SK-MEL-5 (cell line): ENCODE data around the genes ZNF260, ZNF790, ZNF383, ZNF793, C19orf33 and YIF1B.

DNA sequence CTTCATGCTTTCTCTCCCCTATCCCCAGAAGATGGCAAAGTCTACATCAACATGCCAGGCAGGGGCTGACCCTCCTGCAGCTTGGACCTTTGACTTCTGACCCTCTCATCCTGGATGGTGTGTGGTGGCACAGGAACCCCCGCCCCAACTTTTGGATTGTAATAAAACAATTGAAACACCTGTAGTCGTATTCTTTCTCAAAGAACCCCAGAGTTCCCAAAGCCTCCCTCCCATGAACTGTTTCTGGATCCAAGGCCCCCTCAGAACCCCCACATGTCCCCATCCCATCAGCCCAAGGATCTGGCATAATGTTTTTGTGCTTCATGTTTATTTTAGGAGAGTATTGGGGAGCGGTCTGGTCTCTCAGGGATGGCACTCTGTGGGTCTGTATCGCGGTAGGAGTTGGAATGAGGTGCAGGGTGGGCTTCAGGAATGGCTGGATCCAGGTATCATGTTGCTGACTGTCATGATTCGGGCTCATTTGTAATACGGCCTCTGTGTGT is 1.8 kb downstream of the HCST start:
RAMPAGE:
- cytosol, long total RNA = no peak
- long total RNA = no peak
- nucleus, long total RNA = no peak

DNA sequence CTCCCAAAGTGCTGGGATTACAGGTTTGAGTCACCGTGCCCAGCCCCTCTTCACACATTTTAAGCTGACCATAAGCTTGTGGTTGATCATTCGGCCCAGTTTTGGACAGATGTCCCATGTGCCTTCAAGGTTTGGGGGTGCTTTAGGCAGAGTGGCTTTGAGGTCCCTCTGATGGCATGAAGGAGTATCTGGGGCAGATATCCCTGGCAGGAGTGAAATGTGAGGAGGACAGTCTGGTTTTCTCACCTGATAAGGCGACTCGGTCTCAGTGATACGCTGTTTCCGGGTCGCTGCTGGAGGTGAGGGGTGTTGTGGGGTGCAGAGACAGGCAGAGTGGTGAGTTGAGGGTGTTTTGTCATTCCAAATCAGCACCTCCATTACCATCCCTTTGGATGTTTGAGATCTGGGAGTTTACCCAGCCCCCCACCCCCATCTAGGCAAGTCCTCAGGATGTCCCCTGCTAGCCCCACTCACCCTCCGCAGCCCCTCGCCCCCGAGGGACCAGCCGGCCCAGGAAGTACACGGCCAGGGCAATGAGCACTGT is 1.1 kb downstream of the TYROBP start:
RAMPAGE:
- cytosol, long total RNA = no peak
- long total RNA = no peak
- nucleus, long total RNA = no peak

GRCh38 chr19:35937050-35937632 is 967 bp downstream of the LRFN3 start:
RAMPAGE:
- cytosol, long total RNA = no peak
- long total RNA = no peak
- nucleus, long total RNA = no peak

RAMPAGE:
- cytosol, long total RNA = no peak
- long total RNA = no peak
- nucleus, long total RNA = no peak
Observed at GRCh38 chr19:36266401-36266991, 51.6 kb downstream of the ZNF146 start.

DNA sequence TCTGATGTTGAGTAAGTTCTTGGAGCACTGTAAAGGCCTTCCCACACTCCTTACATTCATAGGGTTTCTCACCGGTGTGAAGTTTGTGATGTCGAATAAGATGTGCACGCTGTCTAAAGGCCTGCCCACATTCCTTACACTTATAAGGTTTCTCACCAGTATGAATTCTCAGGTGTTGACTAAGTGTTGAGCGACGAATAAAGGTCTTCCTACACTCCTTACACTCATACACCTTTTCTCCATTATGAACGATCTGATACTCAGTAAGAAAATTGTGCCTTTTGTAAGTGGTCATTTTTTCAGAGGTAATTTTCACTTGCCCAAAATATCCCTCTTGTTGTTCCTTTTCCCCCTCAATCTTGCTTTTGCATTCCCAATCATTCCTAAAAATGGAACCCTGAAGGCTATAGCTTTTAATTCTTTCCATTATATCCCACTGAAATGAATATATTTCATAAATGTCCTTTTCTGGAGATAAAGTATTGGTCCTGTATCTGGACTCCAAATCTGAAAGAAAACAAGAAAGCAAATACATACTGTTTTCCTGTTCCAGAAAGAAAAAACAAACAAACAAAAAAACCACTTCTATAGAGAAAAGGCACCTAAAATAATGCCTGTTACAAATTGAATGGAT is 37.8 kb downstream of the ZFP14 start:
RAMPAGE:
- cytosol, long total RNA = no peak
- long total RNA = no peak
- nucleus, long total RNA = no peak

GRCh38 chr19:36527712-36529084 is at the start of gene ZNF260:
Gene ZNF260, minus strand, starts transcription at chr19:36528271.
RAMPAGE:
- cytosol, long total RNA = start-site peak on the minus strand at chr19:36528238-36528270, 43 and 157 reads in 2 replicates
- long total RNA = start-site peak on the minus strand at chr19:36528241-36528265, 70 and 42 reads in 2 replicates
- nucleus, long total RNA = no peak

GRCh38 chr19:36529204-36529568 is 1.1 kb upstream of the ZNF260 start:
RAMPAGE:
- cytosol, long total RNA = no peak
- long total RNA = no peak
- nucleus, long total RNA = no peak

RAMPAGE:
- cytosol, long total RNA = start-site peak on the minus strand at chr19:36838360-36838390, 39 and 32 reads in 2 replicates
- long total RNA = start-site peak on the minus strand at chr19:36838370-36838390, 18 and 24 reads in 2 replicates
- nucleus, long total RNA = start-site peak on the minus strand at chr19:36838327-36838398, 19 and 5 reads in 2 replicates
Observed at GRCh38 chr19:36838224-36839094, at the start of gene ZNF790. Gene ZNF790, minus strand, starts transcription at chr19:36838387.

DNA sequence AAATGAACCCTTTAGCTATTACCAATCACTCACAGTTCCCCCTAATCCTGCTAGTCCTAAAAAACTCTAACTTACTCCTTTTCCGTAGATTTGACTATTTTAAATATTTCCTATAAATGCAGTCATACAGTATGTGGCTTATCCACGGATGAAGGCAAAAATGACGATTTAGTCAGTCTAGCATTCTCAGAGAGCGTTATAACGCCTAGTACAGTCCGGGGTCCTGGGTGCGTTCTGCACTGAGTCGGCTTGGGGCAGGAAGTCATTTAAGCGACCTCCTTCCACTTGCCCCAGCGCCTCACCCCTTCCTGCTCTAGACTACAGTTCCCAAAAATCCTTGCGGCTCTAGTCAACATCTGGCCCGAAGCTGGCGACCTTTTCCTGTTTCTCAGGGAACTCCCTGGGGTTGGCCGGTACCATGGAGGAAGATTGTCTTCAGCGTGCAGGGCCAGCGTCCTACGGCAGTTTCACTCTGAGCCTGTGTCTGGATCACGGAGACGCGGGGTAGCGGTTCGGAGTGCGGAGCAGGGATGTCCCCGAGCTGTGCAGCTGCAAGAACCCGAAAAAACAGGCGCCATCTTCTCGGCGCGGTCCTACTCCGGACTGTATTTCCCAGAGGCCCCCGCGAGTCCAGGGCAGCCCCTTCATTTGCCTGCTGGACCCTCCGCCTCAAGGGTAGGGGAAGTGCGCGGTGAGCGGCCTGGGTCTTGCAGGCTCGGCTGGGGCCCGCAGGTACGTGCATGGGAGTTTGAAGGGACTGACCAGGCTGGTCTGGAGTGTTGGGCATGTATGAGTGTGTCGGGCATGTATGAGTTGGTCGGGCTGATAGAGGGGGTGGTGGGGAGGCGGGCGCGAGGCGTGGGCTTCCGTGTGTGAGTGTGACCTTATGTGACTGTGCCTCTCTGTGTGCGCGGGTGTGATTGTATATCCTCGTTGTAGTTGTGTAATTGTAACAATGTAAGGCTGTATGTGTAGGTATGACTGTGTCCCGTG is at the start of gene ZNF383:
TSS of gene ZNF383 (plus strand) at position 672 of the 993 bp plus-strand sequence.
RAMPAGE:
- cytosol, long total RNA = start-site peak on the plus strand centred at position 670 of the sequence, 86 bp wide, 77 and 80 reads in 2 replicates
- long total RNA = start-site peak on the plus strand centred at position 677 of the sequence, 56 bp wide, 42 and 78 reads in 2 replicates
- nucleus, long total RNA = no peak

GRCh38 chr19:37251148-37252235 is 33.5 kb downstream of the ZNF383 start:
RAMPAGE:
- cytosol, long total RNA = no peak
- long total RNA = no peak
- nucleus, long total RNA = no peak

DNA sequence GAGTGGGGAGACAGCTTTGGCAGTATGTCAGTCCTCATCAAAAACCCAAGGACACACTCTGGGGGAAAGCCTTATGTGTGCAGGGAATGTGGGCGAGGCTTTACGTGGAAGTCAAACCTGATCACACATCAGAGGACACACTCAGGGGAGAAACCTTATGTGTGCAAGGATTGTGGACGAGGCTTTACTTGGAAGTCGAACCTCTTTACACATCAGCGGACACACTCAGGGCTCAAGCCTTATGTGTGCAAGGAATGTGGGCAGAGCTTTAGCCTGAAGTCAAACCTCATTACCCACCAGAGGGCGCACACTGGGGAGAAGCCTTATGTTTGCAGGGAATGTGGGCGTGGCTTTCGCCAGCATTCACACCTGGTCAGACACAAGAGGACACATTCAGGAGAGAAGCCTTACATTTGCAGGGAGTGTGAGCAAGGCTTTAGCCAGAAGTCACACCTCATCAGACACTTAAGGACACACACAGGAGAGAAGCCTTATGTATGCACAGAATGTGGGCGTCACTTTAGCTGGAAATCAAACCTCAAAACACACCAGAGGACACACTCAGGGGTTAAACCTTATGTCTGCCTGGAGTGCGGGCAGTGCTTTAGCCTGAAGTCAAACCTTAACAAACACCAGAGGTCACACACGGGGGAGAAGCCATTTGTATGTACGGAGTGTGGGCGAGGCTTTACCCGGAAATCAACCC is 8.1 kb upstream of the ZNF527 start:
RAMPAGE:
- cytosol, long total RNA = no peak
- long total RNA = no peak
- nucleus, long total RNA = no peak

DNA sequence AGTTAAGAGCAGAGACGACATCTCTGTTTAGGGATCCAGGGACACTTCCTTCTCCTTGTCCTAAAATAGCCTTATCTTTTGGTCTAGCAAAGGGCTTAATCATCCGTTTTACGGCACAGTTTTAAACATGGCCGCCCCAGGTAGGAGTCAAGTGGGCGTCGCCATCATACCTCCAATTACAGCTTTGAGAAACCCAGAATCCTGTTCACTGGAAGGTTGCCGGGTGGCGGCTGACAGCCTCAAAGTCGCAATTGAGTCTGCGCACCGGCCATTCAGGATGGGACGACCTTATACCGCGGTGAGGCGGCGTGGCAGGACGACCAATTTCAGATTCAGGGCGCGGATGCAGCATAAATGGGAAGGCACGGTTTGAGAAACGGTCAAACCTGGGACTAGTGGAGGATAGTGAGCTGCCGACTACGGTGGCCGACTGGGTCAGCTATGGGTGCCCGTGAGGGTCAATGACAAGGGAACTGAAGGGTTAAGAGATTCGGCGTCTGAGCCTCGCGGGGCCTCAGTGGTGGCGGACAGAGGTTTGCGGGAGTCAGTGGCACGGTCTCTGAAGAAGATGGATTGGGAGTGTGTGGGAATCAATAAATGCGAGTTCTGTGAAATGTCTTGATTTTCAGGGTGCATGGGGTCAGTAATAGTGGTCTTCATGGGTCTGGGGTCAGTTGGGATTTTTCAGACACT is at the start of gene ZNF793:
TSS of gene ZNF793 (plus strand) at position 271 of the 693 bp plus-strand sequence.
RAMPAGE:
- cytosol, long total RNA = no peak
- long total RNA = no peak
- nucleus, long total RNA = no peak

DNA sequence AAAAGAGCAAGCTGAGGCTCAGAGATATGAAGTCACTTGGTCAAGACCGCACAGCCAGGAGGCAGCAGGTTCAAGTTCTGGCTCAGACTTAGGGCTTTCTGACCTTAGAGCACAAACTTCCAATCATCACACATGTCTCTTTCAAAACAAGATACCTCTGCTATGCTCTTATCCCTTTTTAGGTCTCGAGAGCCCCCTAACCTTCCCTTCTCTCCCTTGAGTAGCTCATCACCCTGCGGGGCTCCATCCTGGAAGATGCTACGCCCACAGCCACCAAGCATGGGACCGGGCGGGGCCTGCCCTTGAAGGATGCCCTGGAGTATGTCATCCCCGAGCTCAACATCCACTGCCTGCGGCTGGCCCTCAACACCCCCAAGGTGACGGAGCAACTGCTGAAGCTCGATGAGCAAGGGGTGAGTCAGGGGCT is 124.3 kb downstream of the DPF1 start:
RAMPAGE:
- cytosol, long total RNA = no peak
- long total RNA = no peak
- nucleus, long total RNA = no peak

RAMPAGE:
- cytosol, long total RNA = no peak
- long total RNA = no peak
- nucleus, long total RNA = no peak
Observed at GRCh38 chr19:38229315-38230180, 5.5 kb upstream of the DPF1 start.

DNA sequence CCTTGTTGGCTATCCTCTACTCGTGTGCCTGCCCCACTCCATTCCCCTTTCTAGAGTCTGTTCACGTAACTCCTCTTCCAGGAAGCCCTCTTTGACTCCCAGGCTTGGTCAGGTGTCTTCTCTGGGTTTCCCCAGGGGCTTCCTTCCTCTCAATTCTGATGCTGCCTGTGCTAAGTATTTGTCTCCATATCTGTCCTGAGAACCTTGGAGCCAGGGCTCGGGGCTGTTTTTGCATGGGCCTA is 781 bp upstream of the SPINT2 start:
RAMPAGE:
- cytosol, long total RNA = no peak
- long total RNA = no peak
- nucleus, long total RNA = no peak

GRCh38 chr19:38265421-38266042 is 1.2 kb downstream of the SPINT2 start:
RAMPAGE:
- cytosol, long total RNA = no peak
- long total RNA = no peak
- nucleus, long total RNA = no peak

DNA sequence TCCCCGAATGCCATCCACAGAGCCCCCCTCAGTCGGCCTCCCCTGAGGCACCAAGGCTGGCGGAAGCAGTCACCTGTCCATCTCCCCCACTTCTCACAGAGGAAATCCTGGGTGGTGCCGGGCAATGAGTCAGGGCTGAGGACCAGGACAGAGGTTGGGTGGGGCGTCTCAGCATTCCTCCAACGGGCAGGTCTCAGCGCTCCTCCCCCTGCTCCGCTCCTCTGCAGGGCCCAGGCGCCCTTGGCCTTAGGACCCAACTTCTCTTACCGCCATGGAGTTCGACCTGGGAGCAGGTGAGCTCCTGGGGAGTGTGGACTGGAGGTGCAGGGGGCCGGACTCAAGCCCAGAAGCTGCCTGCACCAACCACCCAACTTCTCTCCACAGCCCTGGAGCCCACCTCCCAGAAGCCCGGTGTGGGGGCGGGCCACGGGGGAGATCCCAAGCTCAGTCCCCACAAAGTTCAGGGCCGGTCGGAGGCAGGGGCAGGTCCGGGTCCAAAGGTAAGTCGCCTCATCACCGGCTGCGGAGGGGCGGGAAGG is at the start of gene C19orf33:
TSS of gene C19orf33 (plus strand) at position 261 of the 539 bp plus-strand sequence.
RAMPAGE:
- cytosol, long total RNA = no peak
- long total RNA = no peak
- nucleus, long total RNA = no peak

RAMPAGE:
- cytosol, long total RNA = start-site peak on the minus strand at chr19:38315757-38315799, 219 and 28 reads in 2 replicates; start-site peak on the minus strand at chr19:38315909-38315963, 218 and 105 reads in 2 replicates
- long total RNA = start-site peak on the minus strand at chr19:38315763-38315799, 156 and 61 reads in 2 replicates; start-site peak on the minus strand at chr19:38315925-38315949, 95 and 35 reads in 2 replicates
- nucleus, long total RNA = start-site peak on the minus strand at chr19:38315928-38315940, 34 and 12 reads in 2 replicates
Observed at GRCh38 chr19:38315247-38316371, at the start of gene YIF1B. Gene YIF1B, minus strand, starts transcription at chr19:38315947.

DNA sequence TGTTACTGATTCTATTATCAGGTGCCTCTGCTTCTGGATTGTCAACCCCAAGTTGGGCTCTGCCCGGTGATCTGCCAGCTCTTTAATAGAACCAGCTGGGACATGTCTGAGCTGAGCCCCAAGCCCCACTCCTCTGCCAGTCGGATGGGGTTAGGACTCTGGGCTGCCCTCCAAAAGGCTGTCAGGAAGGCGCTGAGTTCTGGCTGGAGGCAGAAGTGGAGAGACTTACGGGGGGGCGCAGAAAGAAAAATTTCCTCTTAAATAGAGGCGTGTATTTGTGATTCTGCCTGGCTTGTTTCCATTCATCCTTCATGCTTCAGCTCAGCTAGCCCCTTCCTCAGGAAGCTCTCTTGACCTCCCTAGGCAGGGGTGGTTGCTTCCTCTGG is 1.0 kb upstream of the KCNK6 start:
RAMPAGE:
- cytosol, long total RNA = no peak
- long total RNA = no peak
- nucleus, long total RNA = no peak

RAMPAGE:
- cytosol, long total RNA = no peak
- long total RNA = no peak
- nucleus, long total RNA = no peak
Observed at GRCh38 chr19:38336752-38337539, 1.3 kb downstream of the CATSPERG start.